Neural progenitor cell (in vitro differentiated cells): ENCODE measurements around a stretch of chr7.

DNA sequence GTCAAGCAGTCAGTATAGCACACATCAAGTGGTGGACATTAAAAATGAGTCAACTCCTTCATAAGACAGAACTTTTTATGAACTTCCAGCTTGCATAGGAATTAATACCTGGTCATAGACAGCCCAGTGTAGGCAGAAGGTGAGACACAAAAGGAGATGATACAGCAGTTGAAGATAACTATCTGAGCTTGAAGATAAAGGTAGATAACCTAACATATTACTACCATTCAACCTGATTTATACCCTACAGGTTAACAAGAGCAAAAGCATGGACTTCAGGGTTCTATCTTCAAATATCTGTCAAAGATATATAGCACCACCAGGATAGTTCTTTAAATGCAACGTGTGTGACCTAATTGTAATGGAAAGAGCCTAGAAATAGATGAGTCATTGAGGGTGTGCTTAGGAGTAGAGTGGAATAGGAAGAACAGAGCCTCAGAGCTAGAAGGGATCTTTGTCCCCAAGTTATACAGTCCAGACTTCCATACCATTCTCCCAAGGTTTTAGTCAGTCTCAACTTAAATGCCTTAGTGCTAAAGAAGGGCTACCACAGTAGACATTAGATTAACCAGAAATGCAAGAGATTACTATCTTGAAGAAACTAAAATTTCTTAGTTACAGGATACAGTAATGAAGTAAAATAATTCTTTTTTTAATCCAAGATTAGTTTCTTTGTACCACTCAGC is 9.2 kb downstream of the ZNF800 start:
- RAMPAGE, long total RNA, result no peak

DNA sequence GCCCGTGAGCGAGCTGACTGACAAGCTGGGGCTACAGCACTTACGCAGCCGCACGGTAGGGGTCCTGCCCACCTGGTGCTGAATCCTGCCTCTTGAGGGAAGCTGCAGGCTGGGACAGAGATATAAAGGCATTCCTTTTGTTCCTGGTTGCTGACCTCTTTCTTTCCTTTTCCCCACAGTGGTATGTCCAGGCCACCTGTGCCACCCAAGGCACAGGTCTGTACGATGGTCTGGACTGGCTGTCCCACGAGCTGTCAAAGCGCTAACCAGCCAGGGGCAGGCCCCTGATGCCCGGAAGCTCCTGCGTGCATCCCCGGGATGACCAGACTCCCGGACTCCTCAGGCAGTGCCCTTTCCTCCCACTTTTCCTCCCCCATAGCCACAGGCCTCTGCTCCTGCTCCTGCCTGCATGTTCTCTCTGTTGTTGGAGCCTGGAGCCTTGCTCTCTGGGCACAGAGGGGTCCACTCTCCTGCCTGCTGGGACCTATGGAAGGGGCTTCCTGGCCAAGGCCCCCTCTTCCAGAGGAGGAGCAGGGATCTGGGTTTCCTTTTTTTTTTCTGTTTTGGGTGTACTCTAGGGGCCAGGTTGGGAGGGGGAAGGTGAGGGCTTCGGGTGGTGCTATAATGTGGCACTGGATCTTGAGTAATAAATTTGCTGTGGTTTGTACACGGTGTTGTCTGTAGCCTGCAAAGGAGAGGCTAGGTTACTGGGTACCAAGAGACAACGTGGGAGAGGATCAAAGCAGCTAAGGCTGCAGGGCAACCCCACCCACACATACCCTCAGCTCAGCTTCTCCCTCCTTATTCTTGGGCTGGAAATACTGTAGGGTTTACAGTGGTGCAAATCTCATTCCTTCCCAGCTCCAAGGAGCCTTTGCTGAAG is 2.3 kb upstream of the FSCN3 start:
- RAMPAGE, long total RNA, result no peak

- RAMPAGE, long total RNA, result no peak
Measured at GRCh38 chr7:127593811-127594038, 189 bp downstream of the FSCN3 start.

DNA sequence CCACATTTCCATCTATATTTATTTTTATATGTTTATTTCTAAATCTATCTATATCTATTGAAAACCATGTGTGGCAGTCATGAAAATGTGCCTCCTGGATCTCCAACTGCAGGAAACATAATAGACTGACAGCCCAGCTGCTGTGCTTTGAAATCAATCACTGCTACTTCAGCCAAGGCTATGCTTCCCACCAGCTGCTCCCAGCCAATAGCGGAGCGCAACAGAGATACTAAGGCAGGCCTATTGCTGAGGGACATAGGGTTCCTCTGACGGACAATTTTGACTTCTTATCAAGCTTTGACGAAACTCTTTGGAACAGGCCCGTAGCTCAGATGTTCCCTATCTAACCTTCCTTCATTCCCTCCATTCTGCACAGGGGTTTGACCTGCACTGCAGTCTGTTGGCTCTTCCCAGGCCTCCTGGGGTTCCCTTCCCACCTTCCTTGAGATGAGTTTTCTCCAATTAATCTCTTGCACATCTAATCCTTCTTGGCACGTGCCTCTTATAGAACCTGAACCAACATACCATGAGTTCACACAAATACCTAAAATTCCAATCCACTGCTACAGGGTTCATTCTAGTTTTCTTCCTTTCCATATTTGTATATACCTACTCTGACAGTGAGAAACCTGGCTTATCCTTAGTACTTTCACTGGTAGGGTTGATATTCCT is 146.8 kb downstream of the LRRC4 start:
- RAMPAGE, long total RNA, result no peak

DNA sequence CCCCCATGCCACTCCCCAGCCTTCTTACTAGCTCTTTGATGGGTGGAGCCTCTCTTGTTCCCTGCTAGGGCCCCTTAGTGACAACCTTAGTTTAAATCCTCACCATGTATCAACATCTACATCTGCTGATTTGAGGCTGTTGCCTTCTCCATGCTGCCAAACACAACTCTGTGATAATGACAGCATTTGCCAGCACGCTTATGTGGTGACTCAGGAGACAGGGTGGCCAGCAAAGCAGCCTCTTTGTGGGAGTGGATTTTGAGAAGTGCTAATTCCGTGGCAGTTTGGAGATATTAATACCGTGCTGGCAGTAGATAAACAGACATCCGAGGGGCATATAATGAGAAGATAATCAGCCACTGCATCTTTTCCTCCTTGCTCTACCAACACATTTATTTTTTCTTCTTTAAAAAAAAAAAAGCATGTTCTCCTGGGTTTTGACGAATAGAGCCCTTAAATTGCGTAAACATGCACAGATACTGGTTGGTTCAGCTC is 145.3 kb downstream of the LRRC4 start:
- RAMPAGE, long total RNA, result no peak

DNA sequence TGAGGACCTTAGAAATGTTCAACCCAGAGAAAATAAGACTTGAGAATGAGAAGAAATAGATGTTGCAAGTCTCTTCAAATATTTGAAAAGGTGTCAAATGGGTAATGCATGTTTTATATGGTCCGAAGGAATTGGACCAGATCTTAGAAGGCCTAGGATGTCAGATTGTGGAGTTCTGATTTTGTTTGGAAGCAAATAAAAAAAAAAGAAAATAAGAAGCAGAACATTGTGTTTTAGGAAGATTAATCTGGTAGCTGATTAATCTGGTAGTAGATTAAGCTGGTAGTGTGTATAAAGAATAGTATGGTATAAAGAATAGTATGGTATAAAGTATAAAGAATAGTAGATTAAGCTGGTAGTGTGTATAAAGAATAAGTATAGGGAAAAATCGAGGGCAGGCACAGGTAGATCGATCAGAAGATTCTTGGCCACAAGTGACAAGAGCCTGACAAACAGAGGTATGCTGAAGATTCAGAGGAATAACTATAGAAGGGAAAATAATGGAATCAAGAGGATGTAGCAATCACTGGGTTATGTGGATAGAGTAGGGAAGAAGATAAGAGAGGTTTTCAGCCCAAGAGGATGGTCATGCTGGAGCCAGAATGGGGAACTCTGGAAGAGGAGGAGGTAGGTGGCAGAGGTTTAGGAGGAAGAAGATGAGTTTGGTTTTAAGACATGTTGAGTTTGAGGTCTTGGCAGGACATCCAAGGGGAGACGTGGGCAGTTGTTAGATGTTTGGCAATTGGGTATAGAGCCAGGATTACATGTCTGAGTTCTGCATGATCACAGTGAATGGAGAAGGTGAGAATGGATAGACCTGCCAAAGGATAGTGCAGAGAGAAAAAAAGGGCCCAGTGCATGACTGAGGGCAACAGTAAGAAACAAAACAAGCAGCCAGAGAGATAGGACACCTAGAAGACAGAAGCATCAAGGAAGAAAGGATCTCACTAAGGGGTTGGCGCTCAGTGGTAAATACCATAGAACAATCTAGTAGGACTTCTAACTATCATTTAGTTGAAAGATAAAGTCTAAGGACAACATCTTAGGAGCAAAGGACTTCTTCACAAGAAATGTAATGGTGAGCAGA is 53.6 kb downstream of the LRRC4 start:
- RAMPAGE, long total RNA, result no peak

DNA sequence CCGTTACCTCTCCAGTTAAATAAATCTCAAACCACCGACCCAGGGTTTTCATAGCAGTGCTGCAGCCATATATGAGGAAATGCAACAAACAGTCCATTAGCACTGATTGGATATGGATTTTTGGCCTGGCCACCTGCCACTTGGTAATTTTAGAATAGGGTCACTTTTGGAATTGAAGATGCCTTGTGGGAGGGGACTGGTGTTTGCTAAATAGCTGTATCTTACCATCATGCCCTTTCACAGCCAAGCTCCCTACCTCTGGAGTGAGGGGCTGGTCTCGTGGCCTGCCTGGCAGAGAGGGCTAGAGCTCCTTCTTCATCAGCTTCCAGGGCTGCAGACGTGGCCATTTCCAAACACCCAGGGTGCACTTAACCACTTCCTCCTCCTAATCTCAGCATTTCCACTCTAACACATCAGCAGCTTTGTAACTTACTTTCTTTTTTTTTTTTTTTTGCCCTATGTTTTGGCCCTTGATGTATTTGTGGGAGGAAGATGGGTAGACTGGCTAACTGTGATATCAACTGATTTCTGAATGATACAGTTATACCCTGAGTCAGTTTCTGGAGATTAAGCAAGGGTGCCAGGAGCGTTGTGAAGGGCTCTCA is 27.5 kb downstream of the LRRC4 start:
- RAMPAGE, long total RNA, result no peak

GRCh38 chr7:128028251-128028773 is 2.9 kb downstream of the LRRC4 start:
- RAMPAGE, long total RNA, result no peak

- RAMPAGE, long total RNA, result no peak
Measured at GRCh38 chr7:128135581-128136774, 104.7 kb upstream of the LRRC4 start.

- RAMPAGE, long total RNA, result no peak
Measured at GRCh38 chr7:128168538-128169270, 72.4 kb upstream of the LEP start.

DNA sequence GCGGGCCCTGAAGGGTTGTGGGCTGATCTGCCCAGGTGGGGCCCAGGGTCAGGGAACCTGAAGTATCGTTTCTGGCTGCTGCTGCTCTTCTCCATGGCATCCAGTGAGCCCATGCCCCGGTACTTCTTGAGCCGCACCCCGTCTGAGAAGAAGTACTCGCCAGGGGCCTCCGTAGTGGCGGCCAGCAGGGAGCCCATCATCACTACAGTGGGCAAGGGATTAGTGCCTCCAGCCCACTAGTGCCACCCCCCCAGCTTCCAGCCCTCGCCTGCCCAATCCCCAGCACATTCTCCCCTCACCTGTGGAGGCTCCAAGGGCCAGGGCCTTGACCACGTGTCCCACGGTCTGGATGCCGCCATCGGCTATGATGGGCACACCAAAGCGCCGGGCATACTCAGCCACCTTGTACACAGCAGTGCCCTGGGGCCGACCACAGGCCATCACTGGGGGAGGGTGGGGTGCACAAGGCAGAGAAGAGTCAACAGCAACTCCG is 14.9 kb downstream of the IMPDH1 start:
- RAMPAGE, long total RNA, result no peak

DNA sequence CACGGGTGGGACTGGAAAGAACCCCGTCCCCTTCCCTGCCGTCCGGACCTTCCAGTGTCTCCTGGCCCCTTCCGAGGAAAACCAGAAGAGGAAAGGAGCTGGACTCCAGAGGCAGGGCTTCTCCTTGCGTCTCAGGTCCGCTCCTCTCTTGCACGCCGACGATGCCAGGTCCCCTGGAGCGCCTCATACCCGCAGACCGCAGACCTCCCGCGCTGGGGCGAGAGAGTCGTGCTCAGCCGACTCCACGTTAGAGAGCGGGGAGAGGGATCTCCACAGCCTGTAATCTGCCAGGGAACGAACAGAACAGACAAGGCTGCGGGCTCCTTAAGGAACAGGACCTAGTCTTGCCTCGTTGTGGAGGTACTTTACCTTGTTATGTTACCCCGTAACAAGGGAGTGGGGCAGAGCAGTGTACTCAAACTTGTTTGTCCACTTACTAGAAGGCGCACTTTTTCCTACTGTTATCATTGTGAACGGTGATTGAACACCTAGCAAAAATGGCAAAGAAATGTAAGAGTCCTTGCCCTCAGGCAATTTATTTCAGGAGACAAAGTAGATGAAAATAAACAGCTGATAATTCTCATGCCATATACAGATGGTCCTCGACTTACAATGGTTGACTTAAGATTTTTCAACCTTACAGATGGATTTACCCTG is 524 bp upstream of the IMPDH1 start:
- RAMPAGE, long total RNA, result no peak

DNA sequence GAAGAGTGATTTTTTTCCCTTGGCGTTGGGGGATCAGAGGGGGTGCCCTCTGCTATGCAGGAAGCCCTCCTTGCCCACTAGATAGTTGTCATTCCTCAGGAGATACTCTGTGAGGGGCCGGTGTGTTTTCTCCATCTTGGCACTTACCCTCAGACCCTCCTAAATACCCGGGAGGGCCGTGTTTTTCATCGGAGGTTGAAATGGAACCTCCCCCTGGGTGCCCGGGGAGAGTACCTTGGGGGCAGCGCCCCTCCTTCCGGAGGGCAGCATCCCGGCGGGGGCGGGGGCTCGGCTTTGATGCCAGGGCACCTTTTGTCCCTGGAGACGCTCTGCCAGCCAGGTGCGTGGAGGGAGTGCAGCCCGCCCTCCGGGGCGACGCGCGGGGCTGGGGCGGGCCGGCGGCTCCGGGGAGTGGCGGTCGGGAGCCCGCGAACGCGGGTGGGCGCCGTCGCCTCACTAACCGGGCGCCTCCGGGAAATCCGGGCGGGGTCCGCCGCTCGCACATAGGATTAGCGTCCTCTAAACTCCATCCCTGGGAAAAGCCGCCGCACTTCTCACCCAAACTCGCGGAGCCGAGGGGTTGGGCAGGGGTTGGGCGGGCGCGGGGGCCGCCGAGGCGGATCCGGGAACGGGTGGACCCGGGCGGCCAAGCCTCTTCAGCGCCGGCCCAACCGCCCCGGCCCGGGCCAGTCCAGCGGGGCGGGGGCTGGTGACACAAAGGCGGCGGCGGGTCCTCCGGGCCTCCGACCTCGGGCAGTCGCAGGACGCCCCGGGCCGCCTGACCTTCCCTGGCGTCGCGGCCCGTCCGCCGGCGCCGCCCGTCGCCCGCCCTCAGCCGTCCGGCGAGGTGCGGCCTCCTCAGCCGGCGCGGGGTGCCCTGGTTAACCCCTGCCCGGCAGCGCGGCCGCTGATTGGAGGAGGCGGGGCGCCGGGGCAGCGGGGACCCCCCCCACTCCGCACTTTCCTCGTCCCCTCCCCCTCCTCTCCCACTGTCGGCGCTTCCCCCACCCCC is 54.0 kb downstream of the METTL2B start:
- RAMPAGE, long total RNA, result no peak

DNA sequence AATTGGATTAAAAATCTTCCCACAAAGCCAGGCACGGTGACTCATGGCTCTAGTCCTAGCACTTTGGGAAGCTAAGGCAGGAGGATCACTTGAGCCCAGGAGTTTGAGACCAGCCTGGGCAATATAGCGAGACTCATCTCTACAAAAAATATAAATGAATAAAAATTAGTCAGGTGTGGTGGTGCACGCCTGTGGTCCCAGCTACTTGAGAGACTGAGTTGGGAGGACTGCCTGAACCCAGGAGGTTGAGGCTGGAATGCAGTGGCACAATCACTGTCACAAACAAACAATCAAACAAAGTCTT is 79.0 kb downstream of the METTL2B start:
- RAMPAGE, long total RNA, result no peak

GRCh38 chr7:128638537-128640045 is 33.0 kb upstream of the GARIN1A start:
- RAMPAGE, long total RNA, result no peak

DNA sequence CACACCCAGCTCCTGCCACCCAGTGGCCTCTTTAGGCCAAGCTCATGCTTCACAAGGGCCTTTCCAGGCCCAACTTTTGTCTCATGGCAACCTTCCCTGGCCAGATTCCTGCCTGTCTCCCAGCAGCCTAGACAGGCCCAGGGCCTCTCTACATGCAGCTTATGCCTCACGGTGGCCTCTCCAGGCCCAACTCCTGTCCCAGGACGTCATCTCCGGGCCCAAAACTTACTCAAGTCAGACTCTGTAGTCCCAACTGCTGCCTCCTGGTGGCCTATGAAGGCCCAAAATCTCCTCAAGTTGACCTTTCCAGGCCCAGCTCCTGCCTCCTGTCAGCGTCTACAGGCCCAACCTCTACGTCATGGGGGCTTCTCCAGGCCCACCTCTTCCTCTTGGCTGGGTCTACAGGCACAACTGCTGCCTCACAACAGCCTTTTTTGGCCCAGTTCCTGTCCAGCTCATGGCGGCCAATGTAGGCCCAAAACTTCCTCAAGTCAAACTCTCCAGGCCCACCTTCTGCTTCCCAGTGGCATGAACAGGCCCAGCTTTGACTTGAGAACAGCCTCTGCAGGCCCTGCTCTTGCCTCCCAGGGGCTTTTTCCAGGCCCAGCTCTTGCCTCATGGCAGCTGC is 20.4 kb upstream of the GARIN1A start:
- RAMPAGE, long total RNA, result no peak

GRCh38 chr7:128653135-128653582 is 18.9 kb upstream of the GARIN1A start:
- RAMPAGE, long total RNA, result no peak

DNA sequence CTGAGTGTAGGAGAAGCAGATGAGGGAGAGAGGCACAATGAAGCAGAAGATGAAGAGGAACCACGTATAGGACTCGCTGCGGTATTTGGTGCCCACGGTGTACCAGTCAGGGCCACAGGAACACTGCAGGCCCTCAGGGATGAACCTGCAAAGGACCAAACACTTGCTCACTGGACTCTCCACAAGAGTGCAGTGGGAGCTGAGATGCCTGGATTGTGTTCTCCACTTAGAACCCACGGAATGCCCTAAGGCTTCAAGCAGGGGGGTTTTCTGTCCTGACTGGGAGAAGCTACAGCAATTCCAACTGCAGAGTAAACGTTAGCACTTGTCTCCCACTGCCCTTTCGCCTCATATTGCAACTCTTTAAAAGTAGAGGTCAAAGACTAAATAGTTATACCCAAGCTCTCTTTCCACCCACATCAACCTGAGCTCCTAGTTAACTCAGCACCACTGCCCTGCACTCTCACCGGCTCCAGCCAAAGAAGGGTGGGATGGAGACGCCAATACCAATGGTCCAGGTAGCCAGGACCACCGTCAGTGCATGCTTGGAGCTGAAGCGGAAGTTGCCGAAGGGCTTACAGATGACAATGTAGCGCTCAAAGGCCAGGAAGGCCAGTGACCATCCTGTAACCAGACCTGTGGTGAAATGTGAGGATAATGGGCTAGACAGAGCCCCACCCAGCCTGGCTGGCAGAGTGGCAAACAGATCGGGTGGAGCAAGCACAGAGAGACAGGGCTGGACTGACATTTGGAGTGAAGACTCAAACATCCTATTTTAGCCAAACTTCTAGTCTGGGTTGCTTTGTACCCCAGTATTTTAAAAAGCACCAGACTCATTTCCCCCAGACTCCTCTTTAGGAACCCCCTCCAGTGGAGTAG is 836 bp downstream of the OPN1SW start:
- RAMPAGE, long total RNA, result no peak

GRCh38 chr7:128812477-128812999 is 17.7 kb upstream of the FLNC start:
- RAMPAGE, long total RNA, result no peak

DNA sequence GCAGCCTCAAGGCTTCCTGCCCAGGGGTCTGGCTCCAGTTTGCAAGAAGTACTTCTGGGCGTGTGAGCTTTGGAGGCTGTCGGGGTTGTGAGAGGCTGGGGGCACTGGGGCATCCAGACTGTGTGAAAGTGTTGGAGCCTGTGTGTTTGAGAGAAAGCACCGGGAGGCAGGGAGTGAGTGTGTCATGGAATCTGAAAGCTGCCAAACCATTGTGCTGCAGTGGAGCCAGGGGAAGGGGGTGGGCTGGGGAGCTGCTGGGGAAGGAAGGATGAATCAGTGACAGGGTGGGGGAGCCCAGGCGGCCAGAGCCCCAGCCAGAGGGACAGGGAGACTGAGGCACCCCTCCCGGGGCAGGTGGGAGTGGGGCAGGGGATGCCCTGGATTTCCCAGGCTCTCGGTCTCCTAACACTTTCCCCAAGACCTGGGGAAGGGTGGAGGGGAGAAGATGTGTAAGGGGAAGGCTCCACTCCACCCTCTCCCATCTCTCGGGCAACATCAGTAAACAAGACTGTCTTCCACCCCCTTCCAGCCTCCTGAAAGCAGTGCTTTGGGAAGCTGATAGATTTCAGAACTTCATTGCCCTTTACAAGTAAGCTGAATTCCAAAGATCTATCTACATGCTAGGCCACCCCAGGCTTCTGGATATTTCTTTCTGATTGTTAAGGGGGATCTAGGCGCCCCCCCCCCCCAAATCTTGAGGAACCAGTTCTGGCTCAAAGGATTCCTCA is 3.6 kb downstream of the FLNC start:
- RAMPAGE, long total RNA, result no peak